Endometrial microvascular endothelial cells (primary cell): ENCODE measurements around a stretch of chr9.

- RAMPAGE, long total RNA, result no peak
Measured at GRCh38 chr9:86021979-86022501, 77.3 kb downstream of the GOLM1 start.

GRCh38 chr9:86046281-86047169 lies 52.8 kb downstream of the GOLM1 start:
- RAMPAGE, long total RNA, result no peak

DNA sequence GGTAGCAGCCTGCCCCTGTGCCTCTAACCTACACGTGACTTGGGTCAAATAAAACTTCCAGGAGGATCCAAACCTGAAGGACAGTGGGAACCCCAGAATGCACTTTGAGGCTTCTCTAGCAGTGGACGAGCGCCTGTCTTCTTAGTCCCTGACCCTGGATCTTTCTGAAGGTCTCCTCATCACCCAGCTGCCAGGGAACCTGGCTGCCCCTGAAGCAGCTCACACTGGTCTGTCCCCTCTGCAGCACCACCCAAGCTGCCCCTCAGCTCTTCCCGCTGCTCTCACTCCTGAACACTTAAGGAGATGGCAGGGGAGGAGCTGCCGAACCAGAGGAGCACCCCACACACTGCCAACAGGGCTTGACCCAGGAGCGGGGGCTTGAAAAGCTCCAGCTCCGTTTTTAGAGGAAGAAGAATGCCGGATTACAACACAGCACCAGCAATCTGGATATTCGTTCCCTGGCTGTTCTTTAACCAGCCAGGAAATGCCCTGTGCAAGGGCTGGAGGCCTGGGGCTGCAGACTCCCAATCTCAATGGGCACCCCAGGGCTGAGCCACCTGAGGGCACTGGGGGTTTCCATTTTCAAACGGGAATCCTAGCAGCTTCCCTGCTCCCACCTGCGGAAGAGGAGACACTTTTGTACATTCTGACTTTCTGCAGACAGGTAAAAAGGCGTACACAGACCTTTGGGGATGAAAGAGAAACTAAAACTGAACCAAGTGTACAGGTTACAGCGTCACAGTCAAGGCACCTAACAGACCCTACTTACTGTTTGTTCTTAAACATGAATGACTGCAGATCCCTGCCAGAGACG lies 36.4 kb downstream of the GOLM1 start:
- RAMPAGE, long total RNA, result no peak

- RAMPAGE, long total RNA, result no peak
Measured at GRCh38 chr9:86246690-86247305, 12.7 kb downstream of the C9orf153 start.

DNA sequence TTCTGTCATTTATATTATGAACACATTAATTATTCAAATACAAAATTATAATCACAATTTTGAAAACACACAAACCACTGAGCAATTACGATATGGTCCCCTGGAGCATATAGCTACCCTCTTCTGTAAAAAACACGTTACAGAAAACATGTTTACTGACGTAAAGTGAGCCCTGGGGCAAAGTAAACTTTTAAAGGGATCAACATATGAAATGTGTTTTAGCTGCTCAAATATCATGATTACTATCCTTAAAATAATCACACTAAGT lies 2.0 kb downstream of the TUT7 start:
- RAMPAGE, long total RNA, result no peak

DNA sequence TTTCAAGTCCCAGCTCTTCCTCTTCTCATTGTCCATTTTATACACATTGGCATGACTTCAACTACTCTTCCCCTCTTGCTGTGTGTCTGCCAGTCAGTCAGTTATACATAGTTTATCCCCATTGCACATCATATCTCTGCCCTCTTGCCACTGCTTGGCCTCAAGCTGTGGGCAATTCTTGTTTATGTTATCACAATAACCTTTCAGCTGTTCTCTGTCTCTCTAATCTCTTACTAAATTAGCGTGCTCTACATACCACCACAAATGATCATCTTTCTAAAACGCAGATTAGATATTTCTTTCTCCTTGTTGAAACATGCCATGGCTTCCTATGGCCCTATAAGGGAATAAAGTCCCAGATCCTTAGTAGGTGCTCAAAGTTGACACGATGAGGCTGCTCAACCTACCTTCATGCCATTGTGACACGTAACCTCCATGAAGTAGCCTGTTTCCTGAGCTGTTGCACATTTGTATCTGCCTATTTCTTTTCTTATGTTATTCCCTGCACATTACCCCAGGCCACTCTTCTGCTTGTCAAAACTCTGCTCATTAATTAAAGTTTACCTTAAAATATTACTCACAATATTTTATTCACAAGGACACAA lies 239.2 kb downstream of the GAS1 start:
- RAMPAGE, long total RNA, result no peak

DNA sequence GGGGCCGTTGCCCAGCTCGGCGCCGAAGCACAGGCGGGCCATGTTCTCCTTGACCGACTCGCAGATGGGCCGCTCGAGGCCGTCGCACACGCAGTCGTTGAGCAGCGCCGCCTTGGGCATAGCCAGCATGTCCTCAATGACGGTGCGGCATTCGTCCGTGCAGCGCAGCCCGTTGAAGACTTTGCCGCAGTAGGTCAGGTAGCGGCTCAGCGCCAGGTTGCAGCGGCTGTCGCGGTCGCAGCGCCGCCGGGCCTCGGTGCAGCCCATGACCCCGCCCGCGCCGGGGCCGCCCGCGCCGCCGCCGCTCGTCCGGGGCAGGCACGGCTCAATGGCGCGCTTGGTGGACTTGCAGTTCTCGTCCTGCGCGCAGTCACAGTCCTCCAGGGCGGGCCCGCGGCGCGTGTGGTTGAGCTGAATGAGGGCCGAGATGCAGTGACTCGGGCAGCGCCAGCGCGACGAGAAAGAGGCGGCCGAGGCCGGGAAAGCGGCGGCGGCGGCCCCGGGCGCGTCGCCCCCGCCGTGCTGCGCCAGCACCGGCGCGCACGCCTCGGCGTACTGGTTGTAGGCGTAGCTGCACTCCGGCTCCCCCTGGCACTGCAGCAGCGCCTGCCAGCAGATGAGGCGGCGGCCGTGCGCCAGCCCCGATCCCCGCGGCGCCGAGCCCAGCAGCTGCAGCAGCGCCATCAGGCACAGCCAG lies 1.1 kb downstream of the GAS1 start:
- RAMPAGE, long total RNA, result no peak

GRCh38 chr9:87041771-87042704 lies 94.7 kb upstream of the GAS1 start:
- RAMPAGE, long total RNA, result no peak

GRCh38 chr9:87405855-87406054 lies 91.9 kb upstream of the DAPK1 start:
- RAMPAGE, long total RNA, result no peak

DNA sequence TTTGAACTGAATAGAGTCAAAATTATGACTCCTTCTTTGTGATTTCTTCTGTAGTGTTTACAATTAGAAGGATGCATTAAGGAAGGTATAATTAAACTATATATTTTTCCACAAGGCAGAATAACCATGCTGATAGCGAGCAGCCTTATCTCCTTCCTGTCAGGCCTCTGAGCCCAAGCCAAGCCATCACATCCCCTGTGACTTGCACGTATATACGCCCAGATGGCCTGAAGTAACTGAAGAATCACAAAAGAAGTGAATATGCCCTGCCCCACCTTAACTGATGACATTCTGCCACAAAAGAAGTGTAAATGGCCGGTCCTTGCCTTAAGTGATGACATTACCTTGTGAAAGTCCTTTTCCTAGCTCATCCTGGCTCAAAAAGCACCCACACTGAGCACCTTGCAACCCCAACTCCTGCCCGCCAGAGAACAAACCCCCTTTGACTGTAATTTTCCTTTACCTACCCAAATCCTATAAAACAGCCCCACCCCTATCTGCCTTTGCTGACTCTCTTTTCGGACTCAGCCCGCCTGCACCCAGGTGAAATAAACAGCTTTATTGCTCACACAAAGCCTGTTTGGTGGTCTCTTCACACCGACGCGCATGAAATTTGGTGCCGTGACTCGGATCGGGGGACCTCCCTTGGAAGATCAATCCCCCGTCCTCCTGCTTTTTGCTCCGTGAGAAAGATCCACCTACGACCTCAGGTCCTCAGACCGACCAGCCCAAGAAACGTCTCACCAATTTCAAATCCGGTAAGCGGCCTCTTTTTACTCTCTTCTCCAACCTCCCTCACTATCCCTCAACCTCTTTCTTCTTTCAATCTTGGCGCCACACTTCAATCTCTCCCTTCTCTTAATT lies 86.9 kb upstream of the DAPK1 start:
- RAMPAGE, long total RNA, result no peak

DNA sequence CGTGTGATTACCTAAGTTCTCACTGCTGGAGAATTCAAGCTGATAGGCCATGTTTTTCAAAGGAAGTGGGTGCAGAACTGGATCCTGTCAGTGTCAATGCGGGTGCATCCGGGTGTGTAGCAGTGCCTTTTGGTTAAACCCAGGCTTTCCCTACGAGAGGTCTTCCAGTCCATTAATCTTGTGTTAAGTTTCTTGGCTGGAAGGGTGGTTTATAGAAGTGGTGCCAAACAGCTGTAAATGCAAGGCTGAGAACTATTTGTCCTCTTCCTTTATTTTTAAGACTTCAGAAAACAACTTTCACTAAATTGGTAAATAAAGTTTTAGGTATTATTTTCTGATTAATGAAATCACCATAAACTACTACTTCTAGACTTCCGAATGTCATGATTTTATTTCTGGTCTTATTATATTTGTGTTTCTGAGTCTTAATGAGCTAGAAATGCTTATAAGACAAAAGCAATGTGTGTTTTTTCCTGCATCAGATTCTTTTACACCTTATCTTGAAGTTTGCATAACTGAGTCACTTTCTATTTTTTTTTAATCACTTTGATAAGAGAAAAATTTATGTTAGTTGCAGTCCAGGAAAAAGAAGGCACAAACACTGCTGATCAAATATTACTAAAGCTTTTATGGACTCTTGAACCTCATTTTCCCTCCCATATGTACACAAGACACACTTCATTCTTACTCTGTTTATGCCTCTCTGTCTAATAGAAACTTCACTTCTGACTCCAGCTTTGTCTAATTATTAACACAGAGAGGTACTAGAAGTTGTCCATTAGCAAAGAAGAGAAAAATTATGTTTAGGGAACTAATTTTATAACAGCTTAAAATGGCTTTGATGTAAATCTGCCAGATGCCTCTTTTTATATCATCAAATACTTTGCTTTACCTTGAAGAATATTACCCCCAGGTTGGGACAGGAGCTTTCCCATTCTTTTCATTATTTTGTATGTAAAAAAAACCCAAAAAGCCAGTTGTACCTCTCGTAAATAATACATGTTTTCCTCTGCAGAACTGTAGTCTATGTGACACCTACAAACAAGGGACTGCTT lies 72.2 kb downstream of the DAPK1 start:
- RAMPAGE, long total RNA, result no peak

DNA sequence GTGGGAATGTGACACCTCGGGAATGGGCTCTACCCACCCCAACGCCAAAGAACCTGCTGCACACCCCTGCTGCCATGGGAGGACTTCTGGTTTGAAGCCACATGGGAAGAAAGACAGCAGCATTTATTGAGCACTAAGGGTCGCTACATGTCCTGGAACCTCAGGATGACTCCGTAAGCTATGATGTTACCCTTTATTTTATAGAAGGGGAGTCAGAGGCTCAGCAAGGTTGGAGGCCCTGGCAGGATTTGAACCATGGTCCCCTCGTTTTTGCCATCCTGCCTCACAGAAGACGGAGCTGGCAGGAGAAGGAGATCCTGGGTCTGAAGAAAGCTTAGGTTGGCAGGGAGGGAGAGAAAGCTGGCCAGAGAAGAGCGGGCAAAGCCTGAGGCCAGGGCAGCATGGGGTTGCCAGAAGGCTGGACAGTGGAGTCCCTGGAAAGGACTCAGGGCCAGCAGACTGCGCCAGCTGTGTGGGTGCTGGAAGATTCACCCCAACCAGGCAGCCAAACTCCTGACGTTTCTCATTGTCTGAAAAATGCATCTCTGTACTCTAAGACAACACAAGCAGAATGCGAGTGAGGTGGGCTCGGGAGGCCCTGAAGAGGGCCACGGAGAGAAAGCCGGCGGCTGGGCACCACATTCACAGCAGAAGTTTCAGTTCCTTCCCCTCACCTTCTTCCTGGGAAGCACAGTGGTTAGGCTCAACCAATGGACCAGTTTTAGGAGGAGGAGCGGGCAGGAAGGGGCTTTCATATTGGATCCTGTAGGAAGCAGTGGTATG lies 90.9 kb upstream of the CTSL start:
- RAMPAGE, long total RNA, result no peak

- RAMPAGE, long total RNA, result no peak
Measured at GRCh38 chr9:88533715-88534886, 877 bp upstream of the NXNL2 start.

- RAMPAGE, long total RNA, result no peak
Measured at GRCh38 chr9:88534887-88535033, 218 bp upstream of the NXNL2 start.

GRCh38 chr9:88921956-88922383 lies 69.3 kb upstream of the S1PR3 start:
- RAMPAGE, long total RNA, result no peak

DNA sequence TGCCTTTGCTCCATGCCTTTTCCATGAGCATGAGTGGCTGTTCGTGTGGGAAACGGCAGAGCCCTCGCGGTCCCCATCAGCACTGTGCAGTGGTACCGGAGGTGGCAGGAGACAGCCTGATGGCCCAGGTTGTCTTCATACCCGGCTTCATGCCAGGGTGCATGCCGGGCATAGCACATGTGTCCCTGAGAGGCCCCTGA lies 6.5 kb downstream of the S1PR3 start:
- RAMPAGE, long total RNA, result no peak

DNA sequence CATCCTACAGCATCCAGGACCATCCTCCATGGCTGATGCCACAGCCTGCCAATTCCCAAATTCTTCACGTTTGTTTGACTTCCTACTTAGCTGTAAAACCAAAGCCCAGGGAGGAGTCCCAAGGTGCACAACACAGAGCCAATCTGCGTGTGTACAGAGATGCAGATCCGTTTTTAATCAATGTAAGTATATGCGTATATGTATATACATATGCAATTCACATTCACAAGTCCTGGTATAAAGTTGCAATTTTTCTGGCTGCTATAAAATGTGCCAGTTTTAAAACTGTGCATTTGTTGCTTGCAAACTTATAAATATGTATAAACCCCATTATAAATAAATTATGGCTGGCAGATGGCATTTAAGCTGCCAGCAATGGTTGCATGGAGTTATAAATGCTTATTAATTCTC lies 16.6 kb downstream of the S1PR3 start:
- RAMPAGE, long total RNA, result no peak

DNA sequence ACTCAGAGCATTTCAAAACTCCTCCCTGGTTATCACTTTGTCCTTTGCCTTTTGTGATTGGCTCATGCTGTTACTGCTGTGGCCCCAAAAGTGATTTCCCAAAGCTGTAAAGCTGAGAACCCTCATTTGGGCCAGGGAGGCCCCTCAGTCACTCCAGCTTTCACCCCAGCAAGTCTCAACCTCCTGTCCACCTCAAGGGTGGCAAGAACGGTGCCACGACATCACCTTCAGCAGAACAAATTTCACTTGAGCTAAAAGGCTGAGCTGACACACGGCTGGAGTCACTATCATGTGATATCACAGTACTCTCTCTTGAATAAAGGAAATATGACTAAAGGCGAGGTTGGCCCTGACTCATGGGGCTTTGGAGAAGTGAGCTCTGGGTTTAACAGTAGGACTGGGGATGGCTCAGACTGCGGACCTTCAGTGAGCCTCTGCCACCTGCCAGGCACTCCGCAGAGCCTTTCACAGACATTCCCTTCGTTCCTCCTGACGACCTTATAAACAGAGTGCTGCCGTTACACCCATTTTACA lies 25.1 kb downstream of the SHC3 start:
- RAMPAGE, long total RNA, result no peak

DNA sequence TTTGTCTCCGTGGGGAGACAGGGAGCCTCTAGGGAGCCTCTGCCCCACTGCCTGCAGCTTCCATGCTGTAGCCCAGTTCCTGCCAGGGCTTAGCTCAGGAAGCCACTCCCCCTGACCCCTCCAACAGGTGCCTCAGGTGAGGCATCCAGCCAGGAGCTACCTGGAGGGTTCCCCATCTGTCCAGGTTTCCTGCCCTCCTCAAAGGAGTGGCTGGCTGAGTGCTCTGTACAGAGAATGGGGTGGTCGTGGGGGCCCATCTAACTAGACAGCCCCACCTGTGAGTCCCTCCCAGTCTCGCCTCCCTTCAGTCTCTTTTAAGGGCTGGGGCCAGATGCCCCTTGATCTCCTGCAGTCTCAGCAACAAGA lies 44.6 kb downstream of the SECISBP2 start:
- RAMPAGE, long total RNA, result no peak

DNA sequence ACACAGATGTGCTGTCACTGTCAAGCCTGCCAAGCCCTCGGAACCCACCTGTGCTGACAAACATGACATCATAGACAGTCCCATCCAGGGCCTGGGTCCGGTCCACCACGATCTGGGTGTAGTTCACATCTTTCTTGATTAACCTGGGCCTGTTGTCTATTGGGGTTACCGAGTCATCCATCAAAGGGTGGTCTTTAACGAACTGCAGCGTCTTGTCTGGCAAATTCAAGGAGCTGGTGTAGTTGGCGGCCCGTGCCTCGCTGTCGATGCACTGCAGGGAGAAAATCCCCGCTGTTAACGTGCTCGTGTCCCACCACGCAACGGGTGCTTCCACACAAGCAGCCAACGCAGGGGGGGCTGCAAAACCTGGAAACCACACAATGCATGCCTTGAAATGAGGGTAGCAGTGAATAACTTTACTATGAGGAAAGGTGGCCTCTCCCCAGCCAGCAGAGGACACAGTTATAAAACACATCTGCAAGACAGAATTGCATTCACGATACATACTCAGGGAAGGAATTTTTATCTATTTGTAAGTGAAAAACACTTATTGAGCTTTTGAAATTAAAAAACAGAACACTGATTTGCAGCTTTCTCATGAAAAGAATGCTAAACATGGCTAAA lies 69.2 kb downstream of the SECISBP2 start:
- RAMPAGE, long total RNA, result no peak